Left lobe of liver (tissue), 1 donor: ENCODE measurements around the gene RGMA.

DNA sequence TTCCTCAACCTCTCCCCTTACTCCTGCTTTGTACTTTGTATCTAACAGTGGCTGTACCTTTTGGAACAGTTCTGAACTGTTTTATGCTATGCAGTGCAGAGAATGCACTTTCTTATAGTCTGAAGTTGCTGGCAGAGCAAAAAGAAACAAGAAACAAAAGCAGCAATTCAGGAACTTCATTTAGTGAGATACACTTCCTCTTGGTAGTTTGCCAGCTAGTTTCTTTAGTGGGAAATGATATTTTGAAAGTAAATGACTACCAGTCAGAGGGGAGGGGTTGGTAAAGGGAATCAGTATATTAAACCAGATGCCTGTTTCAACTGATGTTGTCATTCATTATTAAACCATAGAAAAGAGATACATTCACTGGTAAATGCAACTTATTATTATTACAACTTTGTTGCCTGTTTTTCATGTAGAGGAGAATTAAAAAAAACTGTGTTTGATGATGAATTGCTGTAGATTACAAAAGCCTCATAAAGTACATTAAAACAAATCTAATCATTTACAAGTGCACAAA, 54.9 kb upstream of the CHD2 start:
- PRO-cap: no peak

DNA sequence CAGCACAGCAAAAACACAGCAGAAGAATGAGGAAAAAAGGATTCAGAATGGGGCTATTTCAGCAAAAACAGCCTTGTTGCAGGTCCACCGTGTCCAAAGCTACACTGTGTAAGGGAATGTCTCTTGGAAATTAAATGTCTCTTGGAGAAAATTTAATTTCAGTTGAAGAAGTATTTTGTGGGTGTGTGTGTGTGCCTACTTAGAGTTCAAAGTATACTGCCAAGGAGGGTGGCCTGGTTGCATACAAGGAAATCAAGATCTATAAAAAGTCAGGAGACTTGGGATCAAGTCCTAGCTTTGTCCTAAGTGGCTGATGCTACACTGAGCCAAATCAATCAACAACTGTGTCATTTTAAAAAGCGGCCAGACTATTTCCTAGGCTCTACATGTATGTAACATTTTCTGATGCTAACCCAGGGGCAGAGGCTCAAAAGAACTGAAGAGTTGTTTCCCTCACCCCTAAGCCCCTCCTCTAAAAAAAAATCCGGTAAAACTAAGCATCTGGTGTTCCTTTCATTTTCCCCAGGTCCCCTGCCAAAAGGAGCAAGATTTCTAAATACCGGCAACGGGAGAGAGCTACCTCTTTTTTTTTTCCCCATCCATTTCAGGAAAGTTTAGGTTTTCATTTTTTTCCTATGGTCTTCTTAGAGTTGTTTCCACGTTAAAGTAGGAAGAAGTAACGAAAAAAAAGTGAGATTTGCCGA, 18.9 kb upstream of the CHD2 start:
- PRO-cap: no peak

DNA sequence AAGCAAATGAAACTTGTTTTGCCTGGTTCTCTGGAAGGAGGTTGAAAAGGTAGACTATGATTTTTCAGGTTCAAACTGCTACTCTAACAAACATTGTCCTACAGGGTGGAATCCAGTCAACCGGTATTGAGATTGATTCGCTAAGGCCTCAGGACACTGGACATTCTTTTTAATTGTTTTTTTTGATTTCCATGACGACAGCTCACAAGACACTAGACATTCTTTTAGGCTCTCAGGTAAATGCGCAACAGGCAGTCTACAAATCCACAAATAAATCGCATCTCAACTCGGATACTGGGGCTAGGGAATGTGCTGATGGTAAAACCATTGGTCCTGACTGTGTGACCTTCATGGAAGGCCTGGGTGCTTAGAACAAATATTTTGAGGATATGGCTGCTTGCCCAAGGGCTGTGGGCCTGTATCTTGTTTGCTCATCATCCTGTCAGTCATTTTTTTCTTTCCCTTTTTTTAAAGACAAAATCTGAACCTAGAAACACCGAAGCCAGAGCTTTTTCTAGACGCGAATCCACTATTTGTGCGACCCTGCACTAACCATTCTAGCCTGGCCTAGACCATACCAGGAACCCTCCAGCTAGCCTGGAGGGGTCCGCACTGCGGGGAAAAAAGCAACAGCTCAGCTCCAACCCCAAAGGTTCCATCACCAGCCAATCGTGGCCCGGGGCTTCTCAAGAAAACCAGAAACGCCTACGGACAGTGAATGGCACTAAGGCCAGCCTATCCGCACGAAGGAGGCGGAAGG, 18.2 kb upstream of the CHD2 start:
- PRO-cap: bidirectional peak, plus-strand start outside the sequence, minus-strand start at position 660 of the sequence

GRCh38 chr15:92883582-92884203, 16.4 kb upstream of the CHD2 start:
- PRO-cap: unidirectional peak, minus-strand start at chr15:92883652; bidirectional peak, plus-strand start at chr15:92884034, minus-strand start at chr15:92883902

GRCh38 chr15:92934710-92935040, 34.6 kb downstream of the CHD2 start:
- PRO-cap: no peak

GRCh38 chr15:92984142-92984521, 84.0 kb downstream of the CHD2 start:
- PRO-cap: no peak

GRCh38 chr15:93030354-93031118, 58.5 kb downstream of the RGMA start:
- PRO-cap: no peak

DNA sequence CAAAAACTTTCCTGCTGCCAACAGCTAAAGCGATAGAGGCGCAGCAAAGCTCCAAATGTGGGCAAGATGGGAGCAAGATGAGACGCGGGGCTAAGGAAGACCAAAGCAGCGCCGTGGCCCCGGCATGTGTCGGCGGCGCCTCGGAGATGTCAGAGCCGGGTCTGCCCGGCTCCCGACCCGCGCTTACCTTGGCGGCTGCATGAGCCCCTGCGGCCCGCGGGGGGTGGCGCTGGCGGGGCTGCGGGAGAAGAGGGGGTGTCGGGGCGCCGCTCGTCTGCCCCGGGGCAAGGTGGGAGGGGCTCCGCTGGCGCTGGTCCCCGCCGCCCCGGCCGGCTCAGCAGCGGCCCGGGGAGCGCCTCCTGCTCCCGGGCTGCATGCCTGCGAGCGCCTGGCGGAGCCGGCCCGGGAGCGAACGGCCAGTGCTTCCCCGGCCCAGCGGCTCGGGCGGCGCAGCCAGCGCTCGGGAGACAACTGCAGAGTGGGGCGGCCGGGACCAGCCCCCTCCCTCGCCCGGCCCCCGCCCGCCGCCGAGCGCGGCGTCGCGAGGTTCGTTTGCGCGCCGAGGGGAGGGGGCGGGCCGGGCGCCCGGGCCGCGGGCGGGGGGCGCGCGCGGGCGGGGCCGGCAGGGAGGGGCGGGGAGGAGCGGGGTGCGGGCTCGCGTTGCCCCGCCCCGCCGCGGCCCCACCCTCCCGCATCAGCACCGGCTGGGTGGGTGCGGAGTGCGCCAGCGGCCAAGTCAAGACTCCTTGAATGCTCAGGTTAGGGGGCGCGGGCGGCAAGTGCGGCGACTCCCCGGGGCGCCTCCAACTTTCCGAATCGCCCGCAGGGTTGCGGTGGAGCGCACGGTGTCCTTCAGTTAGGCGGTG, at the start of gene RGMA:
TSS of gene RGMA (minus strand) at position 480 of the 866 bp plus-strand sequence.
- PRO-cap: bidirectional peak, plus-strand start at position 697 of the sequence, minus-strand start at position 473 of the sequence

DNA sequence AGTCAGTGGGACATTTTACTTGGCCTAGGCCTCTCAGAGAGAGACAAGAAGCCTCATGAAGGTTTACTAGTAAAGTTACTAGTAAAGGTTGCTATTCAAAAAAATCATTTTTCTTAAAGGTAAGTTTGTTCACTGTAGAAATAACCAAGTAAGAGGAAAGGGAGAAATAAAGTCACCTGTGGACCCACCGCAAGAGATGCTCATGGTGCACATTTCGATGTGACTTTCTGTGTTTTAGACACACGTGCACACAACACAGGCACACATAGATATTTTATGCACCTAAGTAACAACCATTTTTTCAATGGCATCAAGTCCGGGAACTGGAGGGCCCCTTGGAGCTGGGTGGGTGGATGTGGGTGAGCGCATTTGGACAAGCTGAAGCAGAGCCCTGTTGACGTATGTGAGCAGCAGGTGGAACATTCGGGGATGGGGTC, 180.7 kb upstream of the RGMA start:
- PRO-cap: no peak

DNA sequence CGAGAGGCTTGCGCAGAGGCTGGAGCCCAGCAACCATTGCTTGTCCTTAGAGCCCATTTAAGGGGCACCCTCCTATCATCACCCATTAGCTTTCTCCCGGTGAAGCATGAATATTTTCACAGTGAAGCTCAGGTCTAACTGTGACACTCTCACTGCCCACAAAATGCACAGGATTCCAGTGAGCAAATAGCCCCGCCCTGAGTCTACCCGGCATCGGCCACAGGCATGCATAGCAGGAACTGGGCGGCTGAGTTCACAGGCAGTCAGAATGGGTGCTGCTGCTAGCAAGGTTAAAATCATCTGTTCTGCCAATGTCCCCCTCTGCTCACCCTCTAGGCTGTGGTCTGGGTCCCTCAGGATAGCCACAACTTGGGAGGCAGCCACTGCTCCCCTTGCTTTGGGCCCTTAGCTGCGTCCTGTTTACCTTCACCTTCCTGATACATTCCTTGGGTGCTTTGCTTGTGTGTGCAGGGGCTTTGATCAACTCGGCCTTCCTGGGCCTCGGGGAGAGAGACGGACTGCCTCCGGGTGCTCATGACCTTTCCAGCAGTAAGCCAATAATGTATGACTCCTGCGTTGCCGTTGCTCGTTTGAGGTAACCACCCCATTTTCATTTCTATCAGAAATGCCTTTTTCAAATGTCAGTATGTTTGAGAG, 232.9 kb upstream of the RGMA start:
- PRO-cap: no peak

- PRO-cap: no peak
Observed at GRCh38 chr15:93422411-93422856, 333.4 kb upstream of the RGMA start.

GRCh38 chr15:94004679-94005159, 226.6 kb upstream of the MCTP2 start:
- PRO-cap: no peak

- PRO-cap: no peak
Observed at GRCh38 chr15:94030054-94030446, 201.3 kb upstream of the MCTP2 start.

- PRO-cap: no peak
Observed at GRCh38 chr15:94075083-94075770, 156.1 kb upstream of the MCTP2 start.

GRCh38 chr15:94325293-94325735, 94.0 kb downstream of the MCTP2 start:
- PRO-cap: no peak

GRCh38 chr15:94355718-94356306, 124.5 kb downstream of the MCTP2 start:
- PRO-cap: no peak

DNA sequence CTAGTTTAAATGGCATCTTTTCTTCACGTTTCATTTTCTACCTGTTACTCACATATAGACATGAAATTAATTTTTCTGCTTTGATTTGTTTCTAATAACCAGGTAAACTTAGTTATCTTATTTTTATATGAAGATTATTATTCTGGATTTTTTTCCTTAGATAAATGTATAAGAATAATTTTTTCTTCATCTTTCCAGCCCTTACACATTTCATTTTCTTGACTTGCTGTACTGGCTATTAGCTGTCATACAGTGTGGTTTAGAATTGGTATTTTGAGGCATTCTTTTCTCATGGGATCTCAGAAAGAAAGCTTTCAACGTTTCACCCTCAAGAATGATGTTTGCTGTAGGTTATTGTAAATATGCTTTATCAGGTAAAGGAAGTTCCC, 232.0 kb downstream of the MCTP2 start:
- PRO-cap: unidirectional peak, plus-strand start at position 295 of the sequence

GRCh38 chr15:94844506-94845643, 613.5 kb downstream of the MCTP2 start:
- PRO-cap: unidirectional peak, minus-strand start at chr15:94845142

- PRO-cap: no peak
Observed at GRCh38 chr15:95350837-95351253, 979.7 kb upstream of the NR2F2 start.

GRCh38 chr15:95368258-95368656, 962.2 kb upstream of the NR2F2 start:
- PRO-cap: unidirectional peak, minus-strand start at chr15:95368414